ENCODE measurements around the gene EGR1.

GRCh38 chr5:138465088-138465403, 233 bp upstream of the EGR1 start:
- PRO-cap: no peak

DNA sequence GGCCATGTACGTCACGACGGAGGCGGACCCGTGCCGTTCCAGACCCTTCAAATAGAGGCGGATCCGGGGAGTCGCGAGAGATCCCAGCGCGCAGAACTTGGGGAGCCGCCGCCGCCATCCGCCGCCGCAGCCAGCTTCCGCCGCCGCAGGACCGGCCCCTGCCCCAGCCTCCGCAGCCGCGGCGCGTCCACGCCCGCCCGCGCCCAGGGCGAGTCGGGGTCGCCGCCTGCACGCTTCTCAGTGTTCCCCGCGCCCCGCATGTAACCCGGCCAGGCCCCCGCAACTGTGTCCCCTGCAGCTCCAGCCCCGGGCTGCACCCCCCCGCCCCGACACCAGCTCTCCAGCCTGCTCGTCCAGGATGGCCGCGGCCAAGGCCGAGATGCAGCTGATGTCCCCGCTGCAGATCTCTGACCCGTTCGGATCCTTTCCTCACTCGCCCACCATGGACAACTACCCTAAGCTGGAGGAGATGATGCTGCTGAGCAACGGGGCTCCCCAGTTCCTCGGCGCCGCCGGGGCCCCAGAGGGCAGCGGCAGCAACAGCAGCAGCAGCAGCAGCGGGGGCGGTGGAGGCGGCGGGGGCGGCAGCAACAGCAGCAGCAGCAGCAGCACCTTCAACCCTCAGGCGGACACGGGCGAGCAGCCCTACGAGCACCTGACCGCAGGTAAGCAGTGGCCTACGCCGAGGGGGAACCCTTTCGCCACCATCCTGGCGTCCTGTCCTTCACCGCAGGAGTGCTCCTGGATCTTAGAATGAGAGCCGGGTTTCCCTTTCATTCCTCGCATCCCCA, at the start of gene EGR1:
TSS of gene EGR1 (plus strand) at position 76 of the 791 bp plus-strand sequence.
- PRO-cap: unidirectional peak, plus-strand start at position 77 of the sequence; unidirectional peak, plus-strand start at position 560 of the sequence

GRCh38 chr5:138492766-138492941, 27.4 kb downstream of the EGR1 start:
- PRO-cap: no peak

DNA sequence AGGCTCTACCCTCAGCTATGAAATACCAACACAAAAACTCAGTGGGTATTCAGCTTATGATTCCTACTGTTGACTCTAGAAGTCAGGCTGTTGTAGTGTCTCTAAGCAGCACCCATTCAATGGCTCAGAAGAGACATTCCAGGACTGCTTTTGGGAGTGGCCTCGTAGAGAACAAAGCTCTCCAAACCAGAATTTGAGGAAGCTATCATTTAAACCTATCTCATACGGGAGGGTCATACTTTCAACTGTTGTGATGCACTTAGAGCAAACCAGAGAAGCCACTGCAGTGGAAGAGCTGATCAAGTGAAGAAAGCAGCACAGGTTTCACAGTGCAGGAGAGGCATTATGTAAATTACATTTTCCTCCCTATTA, 34.0 kb downstream of the ETF1 start:
- PRO-cap: no peak

DNA sequence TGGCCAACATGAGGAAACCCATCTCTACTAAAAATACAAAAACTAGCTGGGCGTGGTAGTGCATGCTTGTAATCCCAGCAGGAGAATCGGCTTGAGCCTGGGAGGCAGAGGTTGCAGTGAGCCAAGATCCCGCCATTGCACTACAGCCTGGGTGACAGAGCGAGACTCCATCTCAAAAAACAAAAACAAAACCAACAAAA, 14.2 kb downstream of the ETF1 start:
- PRO-cap: no peak

DNA sequence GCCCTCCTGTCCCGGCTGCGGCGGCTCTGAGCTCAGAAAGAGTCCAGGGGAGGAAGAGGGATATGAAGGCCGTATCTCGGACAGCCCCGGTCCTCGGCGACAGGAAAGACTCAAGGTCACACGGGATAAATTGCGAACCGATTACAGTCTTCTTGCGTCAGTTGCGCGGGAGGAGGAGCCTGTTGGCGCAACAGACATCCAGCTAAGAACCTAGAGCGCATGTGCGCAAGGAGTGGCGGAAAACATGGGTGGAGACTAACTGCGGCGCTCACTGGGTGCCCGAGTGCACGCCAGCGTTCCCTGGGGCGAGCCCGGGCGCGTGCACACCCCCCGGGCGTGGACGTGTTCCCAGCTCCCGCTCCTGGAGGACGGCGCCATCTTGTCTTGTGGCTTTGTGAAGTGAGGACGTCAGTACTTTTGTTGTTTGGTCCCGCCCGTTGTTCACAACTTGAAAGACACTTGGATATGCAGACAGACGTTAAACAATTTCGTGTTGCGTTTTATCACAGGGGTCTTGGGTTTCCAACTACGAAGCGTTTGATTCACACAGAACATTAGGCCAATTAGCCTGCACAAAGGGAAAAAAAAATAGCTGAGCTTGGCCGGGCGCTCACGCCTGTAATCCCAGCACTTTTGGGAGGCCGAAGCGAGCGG, 501 bp upstream of the HSPA9 start:
- PRO-cap: unidirectional peak, plus-strand start at position 387 of the sequence

DNA sequence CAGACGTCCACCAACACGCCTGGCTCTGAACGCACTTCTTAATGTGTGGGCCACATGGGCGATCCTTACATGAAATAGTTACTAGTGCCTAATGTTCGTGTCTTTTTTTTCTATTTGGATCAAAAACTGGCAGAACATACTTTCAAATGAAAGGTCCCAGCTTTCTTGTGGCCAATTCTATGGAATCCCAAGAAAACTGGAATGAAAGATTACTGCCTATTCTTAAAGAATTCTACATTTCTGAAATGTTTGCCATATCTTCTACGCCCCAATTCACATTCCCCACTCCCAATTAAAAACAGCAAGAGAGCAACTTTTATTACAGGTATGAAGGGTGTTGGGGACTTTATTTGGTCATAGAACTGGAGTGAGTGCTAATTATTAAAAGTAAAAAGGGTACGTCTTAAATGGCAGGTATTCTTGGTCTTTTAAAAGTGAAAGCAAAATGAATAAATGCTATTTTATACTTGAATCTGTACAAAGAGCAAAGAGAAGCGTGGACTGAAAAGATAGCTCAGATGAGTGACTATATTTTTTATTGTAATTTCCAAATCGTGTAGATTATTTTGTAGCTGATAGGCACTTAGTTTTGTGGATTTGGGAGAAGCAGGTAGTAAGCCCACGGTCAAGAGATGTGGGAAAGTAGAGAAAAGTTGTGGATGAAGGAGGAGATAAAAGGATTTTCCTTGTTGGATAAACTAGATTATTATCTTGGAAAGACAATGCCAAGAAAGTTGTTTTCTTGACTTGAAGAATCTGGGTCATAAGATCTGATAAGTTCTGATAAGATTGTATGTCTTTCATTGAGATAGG, 13.6 kb downstream of the LRRTM2 start:
- PRO-cap: no peak

GRCh38 chr5:139012157-139012385, 136.9 kb upstream of the LRRTM2 start:
- PRO-cap: no peak

DNA sequence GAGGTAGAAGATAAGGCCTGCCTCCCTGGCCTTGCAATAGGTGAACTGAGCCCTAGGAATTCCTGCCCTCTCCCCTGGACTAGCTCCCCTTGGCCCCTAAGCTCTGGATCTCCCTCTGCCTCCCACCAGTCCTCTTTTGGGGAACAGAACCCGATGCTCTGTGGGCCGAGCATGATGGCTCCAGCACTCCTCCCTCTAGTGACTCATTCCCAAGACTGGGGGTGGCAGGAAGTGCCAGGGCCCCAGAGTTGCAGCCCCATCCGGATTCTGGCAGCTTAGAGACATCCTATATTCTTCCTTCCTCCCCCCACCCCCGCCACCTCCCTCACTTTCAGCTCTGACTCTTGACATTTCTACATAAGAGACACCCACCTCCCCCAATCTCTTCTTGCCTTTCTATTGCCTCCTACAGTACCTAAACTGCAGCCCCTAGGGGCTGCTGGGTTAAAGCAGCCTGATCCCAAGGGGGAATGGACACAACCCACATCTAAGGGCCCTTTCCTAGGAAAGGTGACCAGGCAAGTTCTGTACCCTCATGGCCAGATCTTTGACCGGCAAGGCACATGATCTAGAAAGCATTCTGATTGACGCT, 47.2 kb upstream of the MATR3 start:
- PRO-cap: no peak

DNA sequence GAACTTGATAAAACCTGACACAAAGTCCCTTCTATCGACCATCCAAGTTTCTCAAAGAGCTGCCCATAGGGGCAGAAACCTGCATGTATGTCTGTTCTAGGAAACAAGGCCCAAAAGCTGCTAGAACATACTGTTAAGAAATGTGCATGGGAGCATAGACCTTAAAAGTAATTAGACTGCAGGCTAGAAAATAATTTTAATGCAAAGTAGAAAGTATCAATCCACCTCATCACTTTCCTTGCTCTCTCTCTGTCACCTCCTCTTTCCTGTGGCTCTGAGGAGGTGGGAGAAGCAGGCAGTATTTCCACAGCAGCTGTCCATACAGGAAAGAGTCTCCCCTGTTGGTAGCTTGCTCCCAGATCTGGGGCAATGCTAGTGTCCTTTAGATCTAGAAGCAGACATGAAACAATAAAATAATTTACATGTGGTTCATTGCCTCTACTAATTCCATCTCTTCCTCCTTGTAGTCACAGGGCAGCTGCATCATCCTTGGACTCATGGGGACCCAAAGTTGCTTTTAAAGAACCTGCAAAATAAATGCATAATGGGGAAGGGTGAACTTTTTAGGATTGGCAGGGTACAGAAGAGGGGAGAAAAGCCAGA, 9.2 kb upstream of the DNAJC18 start:
- PRO-cap: no peak

- PRO-cap: no peak
Measured at GRCh38 chr5:139627440-139627873, 20.7 kb upstream of the CXXC5 start.

GRCh38 chr5:139638105-139639287, 9.7 kb upstream of the CXXC5 start:
- PRO-cap: no peak

- PRO-cap: no peak
Measured at GRCh38 chr5:139658341-139658874, 10.3 kb downstream of the CXXC5 start.

DNA sequence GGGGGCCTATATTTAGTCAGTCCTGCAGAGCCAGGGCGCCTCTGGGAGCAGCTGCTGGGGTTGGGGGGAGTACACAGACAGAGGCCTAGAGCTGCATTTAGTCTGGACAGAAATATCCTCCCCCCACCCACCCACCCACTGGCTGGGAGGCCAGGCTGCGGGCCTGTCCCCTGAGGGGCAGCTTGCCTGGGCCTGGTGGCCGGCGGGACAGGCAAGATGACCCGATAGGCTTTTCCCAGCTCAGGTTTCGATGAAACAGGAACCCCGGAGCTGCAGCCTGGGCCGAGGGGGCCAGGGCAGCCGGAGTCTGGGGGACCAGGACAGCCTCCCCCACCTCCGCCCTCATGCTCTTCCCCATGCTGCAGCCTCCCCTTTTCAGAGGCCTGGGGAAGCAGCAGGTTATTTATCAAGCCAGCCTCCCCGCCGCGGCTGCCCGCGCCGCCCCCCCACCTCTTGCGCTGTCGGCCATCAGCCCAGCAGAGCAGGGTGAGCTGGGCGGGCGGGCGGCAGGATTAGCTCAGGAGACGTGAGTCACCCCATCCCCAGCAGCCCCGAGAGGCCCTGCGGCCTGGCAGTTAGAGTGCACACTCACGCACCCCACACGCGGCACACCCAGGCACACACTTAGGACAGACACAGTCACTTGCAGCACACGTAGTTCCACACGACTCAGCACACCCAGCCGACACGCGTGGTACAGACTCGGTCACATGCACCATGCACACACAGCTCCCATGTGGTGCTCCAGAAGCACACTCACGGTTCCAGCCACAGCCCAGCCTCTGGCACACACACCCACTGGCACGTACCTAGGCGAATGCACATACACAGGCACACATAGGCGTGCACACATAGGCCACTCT, 12.8 kb downstream of the CXXC5 start:
- PRO-cap: unidirectional peak, minus-strand start at position 377 of the sequence

- PRO-cap: no peak
Measured at GRCh38 chr5:139668663-139669155, 20.6 kb downstream of the CXXC5 start.

- PRO-cap: no peak
Measured at GRCh38 chr5:139669156-139669808, 21.1 kb downstream of the CXXC5 start.

GRCh38 chr5:139673881-139674344, 25.8 kb downstream of the CXXC5 start:
- PRO-cap: no peak

DNA sequence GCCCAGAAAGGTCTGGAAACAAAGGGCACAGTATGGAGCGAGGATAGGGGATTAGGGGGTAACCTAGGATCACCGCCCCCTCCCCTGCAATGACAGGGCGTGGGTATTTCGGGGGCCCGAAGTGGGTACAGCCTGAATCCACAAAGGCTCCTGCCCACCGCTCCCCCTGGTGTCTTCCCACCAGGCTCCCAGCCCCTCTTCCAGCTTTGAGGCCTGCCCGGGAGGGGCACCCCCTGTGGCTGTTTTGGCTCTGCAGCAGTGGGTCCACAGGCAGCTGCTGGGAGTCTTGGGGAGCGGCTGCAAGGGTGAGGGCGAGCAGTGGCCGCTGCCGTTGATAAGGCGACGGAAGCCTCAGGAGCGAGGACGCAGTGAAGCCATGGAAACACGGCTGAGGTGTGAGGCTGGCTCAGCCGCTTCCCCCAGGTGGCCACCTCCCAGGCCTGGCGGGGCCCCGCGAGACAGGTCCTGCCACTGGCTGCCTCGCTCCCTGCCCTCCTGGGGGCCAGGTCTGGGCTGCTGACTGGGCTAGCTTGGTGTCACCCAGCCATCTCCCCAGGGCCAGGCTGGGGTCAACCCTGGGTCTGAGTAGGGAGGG, 41.4 kb downstream of the CXXC5 start:
- PRO-cap: no peak

DNA sequence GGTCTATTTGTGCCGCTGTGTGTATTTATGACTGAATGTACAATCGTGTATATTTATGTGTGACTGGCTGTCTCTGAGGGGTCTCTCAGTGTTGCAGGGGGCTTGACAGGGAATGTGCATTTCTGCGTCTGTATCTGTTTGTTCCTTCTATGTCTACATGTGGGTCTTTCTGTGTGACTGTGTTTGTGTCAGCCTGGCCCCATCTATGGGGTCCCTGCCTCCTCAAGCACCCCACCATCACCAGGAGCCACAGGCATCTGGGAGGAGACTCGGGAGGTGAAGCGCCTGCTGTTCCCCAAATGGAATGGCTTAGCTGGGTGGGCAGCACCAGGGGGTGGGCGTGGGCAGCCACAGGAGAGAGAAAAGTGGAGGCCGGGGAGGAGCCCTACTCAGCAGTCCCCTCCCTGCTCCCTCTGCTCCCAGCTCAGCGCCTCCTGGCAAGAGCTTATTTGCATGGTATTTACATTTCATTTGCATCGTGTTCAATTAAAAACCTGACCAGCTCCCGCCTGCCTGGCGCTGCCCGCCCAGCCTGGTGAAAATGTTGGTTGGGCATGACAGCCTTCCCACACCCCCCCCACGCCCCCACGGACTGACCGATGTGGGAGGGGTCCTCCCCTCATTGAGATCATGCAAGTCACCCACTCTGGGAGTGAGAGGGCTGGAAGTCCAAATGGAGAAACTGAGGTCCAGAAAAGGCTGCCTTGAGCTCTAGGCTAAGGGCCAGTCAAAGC, 50.4 kb downstream of the CXXC5 start:
- PRO-cap: no peak

GRCh38 chr5:140011113-140011883, 31.8 kb downstream of the NRG2 start:
- PRO-cap: no peak

Data from peritoneum (tissue), 1 donor.